Right common carotid artery plus branches (tissue), 1 donor: ENCODE results near the genes BIRC2, DYNC2H1, AASDHPPT, GUCY1A2 and CUL5.

DNA sequence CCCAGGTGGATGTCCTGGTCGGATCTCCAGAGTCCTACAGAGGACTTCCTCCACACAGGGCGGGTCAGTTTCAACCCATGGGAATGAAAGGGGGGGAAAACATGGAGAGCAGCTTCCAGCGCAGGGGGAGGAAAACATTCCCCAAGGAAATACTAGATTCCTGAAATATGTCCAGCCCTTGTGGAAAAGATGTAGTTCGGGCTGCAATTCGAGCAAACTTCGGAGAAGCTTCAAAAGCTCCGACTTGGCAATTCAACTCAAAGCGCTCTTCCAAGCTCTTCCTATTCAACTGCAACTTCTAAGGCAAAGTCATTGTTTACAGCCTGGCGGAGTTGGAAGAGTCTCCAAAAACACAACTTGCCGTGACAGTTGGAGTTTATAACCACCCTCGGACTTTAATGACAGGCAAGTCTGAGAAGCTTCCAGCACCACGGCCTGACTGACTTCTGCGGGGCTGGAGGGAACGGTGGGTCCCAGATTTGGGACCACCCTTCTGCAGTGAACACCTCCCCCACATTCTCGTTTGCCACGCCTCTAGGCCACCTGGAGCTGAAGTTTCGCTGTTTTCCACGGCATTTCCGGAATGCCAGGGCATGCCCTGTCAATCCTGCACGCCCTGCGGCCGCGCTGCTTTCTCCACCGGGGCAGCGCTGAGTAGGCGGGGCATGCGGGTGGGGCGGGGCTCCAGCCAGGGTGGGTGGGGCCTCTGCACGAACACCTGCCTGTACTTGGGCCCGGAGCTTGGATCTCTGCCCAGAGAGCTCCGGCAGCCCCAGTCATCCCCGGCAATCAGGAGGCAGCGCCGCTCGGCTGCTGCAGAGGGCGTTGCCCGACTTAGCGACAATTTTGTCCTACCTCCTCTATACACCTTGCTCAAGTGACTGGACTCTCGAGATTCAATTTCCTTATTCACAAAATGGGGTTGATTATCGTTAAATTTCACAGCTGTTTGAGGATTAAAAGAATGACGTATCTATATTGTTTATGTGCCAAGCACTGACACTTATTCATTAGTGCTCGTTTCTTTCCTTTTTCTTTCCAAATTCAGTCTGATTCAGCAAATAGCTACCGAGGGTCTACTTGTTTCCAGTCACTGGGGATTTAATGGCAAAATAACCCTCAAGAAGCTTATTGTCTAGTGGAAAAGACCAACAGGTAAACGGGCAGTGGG lies 48.8 kb upstream of the BIRC3 start:
- PRO-cap: unidirectional peak, minus-strand start at position 656 of the sequence

DNA sequence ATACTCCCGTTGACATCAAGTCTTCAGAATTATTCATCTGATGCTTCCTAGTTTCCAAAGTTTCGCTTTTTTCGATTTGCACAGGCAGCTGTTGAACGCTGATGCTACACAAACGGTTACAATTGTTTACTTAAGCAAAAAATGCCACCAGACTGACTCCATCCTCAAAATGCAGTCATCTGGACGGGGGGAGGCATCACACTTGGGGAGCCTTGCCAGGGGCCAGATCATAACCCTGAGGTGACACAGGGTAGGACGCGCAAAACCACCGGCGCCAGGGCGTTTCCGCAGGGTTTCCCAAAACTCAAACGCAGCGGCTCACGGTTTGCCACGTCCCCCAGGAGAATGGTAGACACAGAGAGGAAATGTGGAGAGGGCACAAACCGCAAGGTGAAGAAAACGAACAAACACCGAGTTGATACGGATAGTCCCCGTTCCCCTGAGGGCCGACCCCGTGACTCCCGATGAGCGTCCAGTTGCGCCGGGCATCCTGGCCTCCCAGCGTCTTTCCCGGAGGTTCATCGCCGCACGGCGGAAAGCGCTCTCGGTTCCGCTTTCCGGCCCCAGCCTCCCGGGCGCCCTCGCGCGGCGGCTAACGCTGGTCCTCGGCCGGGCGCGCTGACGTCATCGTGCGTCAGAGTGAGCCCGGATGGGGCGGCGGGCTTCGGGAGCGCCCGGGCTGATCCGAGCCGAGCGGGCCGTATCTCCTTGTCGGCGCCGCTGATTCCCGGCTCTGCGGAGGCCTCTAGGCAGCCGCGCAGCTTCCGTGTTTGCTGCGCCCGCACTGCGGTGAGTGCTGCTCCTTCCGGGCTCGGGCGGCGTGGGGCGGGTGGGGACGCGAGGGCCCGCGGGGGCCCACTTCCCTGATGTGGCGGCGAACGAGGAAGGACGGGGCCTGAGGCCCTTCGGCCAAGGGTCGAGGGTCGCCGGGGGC lies at the start of gene BIRC2:
Gene BIRC2, plus strand, starts transcription at position 627 of the 934 bp plus-strand sequence.
- PRO-cap: bidirectional peak, plus-strand start at position 650 of the sequence, minus-strand start at position 530 of the sequence

GRCh38 chr11:102476757-102477206 lies 24.2 kb upstream of the TMEM123 start:
- PRO-cap: no peak

DNA sequence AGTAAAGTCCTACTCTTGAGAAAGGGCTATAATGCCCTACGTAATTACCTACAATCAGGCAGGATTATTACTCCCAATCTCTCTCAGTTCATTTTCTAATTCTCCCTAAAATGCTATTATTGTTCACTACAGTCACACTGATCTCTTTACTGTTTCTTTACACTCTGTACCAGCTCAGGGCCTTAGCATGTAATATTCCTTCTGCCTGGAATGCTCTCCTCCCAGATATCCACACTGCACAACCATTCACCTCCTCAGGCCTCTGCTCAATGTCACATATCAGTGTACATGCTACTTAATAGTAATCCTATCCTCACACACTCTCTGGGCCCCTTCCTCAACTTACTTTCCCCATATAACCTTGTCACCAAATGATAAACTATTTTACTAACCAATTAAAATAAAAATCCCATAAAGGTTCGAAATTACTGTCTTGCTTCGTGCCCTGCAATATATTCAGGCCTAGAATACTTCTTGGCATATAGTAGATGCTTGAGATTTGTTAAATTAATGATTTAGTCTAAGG lies 35.7 kb downstream of the DCUN1D5 start:
- PRO-cap: no peak

GRCh38 chr11:103109076-103109982 lies at the start of gene DYNC2H1:
Gene DYNC2H1, plus strand, starts transcription at chr11:103109426.
- PRO-cap: bidirectional peak, plus-strand start at chr11:103109460, minus-strand start at chr11:103109354; bidirectional peak, plus-strand start at chr11:103109717, minus-strand start at chr11:103109622

GRCh38 chr11:103682362-103682843 lies 354.0 kb upstream of the DDI1 start:
- PRO-cap: unidirectional peak, plus-strand start at chr11:103682587

GRCh38 chr11:103849364-103849771 lies 187.1 kb upstream of the DDI1 start:
- PRO-cap: no peak

DNA sequence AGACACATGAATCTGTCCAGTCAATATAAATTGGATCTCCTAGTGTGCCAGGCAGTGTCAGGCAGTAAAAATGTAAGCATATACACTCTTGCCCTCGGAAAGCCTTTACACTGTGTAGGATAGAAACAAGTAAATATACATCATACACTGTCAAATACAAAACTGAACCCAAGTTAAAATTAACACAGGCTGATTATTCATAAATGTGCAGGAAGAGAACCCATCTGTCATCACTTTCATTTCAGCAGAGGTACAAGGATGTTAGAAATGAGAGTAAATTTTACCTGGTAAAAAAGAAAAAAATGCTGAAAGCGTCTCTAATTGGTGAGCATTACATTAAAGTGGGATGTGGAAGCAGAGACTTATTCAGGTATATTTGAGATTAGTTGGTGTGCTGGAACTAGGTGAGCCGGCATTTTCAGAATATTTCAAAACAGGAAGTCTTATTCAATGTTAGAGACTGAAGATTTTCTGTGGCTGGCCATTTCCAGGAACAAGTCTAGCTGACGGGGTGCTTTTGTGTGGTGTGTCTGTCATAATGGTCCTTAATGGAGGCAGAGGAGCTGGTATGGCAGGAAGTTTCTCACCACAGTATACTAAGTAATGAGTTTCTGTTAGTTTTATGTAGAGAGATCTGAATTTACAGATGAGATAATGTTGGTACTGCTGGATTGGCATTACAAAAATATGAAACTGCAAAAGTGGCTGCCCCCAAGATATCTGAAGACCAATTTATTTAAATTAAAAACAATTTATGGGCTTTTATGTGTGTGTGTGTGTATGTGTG lies 262.7 kb downstream of the CASP4 start:
- PRO-cap: no peak

DNA sequence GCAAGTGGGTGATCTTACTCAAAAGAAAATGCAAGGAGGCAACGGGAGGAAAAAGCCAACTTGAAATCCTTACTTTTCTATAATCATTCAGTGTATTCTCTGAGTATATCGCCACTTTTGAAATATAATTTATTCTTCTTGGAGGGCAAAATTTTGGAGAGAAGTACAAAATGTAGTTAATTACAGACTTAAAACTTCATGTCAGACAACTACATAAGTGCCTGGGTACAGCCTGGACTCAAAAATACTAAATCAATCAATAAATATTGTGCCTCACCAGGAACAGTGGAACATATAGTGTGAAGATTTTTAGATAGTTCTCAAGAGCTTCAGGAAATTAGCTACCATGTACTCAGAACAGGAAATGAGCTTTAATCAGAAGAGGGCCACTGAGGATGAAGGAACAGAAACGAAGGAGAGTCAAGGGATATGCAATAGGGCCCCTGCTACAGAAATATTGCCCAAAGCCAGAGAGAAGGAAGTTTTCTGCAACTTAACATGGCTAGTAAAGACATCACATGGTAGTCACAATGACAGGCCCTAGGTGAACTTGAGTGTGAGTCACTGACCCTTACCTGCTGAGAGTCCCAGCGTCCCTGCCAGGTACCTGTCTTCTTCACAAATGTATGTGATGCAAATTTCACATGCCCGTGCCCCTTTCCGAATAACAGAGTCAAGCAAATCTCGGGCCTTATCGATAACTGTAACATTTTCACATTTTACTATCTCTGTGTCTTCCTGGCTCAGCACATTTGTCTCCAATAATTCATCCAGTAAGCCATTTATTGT lies 25.1 kb upstream of the CARD16 start:
- PRO-cap: no peak

- PRO-cap: no peak
Measured at GRCh38 chr11:105842139-105842443, 179.9 kb downstream of the MSANTD4 start.

DNA sequence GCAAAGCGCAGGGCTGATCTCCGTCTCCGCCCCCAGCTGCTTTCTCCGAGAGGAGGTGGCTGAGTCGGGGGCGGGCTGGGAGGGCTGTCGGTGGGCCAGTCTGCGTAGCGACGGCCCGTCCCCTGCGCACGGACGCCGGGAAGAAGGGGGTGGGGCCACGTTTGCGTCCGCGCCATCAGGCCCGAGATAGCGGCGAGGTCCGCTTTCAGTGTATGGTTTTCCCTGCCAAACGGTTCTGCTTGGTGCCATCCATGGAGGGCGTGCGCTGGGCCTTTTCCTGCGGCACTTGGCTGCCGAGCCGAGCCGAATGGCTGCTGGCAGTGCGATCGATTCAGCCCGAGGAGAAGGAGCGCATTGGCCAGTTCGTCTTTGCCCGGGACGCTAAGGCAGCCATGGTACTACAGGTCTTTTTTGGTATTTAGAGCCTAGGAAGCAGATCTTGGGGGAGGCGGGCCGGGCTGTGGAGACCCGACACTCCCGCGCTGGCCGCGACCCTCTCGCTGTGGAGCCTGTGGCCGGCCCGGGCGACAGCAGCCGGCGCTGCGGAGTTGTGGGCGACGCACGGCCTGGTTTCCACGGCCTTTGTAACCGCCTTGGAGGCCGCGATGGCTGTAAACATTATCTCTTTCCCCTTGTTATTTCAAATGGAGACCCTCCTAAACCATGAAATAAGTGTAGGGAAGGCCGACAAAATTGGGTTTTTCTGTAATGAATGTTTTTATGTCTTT lies at the start of gene AASDHPPT:
Gene AASDHPPT, plus strand, starts transcription at position 164 of the 728 bp plus-strand sequence.
- PRO-cap: bidirectional peak, plus-strand start at position 170 of the sequence, minus-strand start outside the sequence; unidirectional peak, plus-strand start at position 533 of the sequence

DNA sequence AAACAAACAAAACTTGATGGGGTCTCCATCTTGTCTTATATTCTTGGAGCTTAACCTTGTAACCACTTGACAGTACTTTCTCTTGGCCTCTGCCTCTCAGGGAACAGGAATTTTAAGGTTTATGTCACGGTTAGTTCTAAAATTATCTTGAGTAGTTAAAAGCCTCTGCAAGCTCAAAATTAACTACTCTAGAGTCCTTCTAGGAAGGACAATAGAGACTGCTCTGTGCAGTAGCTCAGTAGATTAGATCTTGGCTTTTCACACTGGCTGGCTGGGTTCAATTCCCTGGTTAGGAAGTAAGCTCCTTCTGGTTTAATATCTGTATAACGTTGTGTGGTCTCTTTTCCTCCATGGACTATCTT lies 109.1 kb downstream of the AASDHPPT start:
- PRO-cap: no peak

DNA sequence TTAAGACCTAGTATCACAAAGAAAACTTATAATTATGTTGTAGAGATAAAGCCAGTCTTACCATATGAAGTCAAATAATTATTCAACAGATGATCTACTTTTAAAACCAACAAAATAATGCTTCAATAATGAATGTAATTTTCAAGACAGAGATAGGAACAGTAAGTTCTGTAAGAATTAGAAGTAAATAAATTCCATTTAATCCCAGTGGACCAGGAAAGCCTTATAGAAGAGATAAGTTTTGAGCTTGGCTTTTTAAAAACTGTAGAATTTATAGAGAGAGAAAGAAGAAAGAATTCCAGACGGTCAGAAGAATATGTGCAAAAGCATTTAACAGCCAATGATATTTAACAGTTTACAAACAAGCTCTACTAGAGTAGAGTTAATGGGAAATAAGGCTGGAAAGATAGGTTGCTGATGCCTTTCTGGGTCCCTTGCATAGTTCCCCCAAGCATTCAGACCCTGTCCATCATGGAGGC lies 456.5 kb downstream of the AASDHPPT start:
- PRO-cap: no peak

DNA sequence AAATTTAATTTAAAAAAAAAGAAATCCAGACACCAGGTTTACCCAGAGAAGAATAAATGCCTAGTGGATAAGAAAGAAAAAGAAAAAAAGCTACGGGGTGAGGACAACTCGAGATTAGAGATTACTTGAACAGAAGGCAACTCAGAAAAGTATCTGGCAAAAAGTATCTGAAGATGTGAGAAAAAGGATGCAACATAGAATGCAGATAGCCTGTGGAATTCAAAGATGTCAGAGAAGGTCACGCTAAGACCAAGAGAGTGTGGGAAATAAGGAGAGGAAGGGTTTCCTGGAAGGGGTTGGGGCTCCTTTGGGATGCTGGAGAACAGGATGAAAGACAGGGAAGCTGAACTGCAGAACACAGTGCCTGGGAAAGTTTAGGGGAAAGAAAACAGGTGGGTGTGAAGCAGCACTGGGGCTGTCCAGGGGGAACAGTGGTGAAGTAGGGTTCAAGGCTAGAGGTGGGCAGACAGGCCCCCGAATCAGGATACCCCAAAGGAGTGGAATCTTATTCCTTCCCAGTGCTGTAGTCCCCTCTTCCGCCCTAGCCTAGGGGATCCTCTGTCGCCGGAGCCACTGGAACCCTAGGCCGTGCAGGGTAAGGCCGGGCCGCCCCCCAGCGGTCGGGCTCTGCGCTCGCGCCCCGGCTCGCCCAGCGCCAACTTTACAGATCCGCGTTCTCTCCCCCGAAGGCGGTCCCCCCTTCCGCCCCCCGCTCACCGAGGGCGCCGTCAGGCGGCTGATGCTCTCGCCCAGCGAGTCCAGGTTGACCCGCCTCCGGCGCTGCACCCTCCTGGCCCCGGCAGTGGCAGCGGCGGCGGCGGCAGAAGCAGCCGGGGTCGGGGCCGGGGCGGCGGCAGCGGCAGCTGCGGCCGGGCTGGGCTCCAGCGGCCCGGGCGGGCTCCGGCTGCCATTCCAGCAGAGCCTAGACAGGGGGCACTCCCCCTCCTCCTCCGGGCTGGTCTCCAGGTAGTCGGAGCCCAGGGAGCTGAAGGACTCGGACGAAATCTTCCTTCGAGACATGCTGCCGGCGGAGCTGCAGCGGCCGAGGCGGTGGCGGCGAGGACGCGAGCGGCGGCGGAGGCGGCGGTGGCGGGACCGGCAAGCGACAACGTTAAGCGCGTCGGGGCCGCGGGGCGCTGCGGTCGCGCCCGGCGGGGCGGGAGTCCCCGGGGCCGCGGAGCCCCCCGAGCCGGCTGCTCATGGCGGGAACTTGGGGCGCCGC lies 829 bp downstream of the GUCY1A2 start:
- PRO-cap: no peak

- PRO-cap: bidirectional peak, plus-strand start at chr11:107018649, minus-strand start at chr11:107018533
Measured at GRCh38 chr11:107018258-107018969, at the start of gene GUCY1A2. Gene GUCY1A2, minus strand, starts transcription at chr11:107018476.

- PRO-cap: no peak
Measured at GRCh38 chr11:107387964-107388311, 69.7 kb downstream of the CWF19L2 start.

DNA sequence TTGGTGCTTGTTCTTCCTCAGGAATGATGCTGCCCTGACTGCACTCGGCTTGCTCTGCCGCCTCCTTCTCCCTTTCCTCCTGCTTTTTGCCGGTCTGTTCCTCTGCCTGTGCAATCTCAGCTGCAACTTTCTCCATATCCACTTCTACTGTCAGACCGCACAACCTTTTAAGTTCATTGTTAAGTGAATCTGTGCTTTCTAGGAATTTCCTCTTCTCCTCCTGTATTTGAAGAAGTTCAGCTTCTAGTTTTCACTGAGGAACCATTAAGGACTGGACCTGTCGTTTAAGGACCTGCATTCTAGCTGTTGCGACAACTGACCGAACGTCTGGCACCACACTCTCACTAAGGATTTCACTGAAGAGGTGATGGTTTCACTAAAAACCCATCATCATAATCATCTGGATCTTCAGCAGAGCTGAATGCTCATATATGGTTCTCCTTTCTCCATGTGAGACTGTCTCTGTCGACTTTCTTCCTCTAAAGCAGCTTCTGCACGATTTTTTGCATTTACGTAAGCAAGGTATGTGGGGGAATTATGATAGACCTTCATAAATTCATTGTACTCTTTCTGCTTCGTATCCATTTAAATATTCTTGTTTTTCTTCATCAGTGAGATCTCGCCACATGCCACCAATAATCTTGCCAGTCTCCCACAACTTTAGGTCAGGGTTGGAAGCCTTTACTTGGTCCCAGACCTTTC lies 53.8 kb downstream of the CWF19L2 start:
- PRO-cap: no peak

- PRO-cap: no peak
Measured at GRCh38 chr11:107713222-107713494, 1.3 kb upstream of the SLN start.

- PRO-cap: no peak
Measured at GRCh38 chr11:107928781-107929190, 538 bp downstream of the RAB39A start.

DNA sequence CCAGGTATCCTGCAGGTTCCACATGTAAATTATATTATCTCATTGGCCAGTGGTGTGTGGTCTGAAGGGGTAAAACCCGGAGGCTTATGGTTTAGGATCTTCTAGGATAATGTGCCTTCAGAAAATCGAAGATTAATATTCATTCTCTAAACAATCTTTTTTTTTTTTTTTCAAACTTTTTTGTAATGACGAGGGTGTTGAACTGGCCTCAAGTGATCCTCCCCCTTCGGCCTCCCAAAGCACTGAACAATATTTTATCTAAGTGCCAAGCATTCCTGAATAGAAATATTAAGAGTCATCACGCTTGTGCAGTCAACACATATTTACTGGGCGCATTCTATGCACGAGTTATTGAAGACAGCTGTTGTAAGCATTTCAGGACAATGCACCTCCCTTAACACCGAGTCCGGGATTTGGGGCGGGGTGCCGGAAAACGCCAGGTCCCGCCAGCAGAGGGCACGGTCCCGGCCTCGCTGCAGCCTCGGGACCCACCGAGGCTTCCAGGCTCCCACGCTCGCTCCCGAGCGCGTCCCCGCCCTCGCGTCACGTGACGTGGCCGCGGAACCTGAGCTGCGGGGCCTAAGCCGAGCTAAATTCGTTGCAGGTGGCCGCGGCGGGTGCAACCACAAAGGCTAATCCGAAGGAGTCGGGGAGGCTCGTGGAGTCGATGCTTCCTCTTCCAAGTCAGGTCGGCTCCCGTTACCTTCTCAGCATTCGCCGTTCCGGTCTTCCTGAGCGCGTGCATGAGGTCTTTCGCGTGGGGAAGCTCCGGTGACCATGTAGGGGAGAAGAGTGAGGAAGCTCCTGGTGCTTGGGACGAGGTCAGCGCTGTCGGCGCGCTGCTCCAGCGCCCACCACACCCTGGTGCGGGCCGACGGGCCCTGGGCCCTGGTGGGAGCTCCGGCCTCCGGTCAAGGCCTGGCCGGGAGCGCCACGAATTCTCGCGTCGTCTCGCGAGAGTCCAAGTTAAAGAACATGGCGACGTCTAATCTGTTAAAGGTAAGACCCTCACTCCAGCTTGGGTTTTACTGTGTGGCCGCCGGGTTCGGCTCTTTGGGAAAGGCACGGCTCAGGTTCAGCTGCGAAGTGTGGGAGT lies at the start of gene CUL5:
Gene CUL5, plus strand, starts transcription at position 525 of the 1,096 bp plus-strand sequence.
- PRO-cap: unidirectional peak, plus-strand start at position 459 of the sequence; bidirectional peak, plus-strand start at position 546 of the sequence, minus-strand start at position 499 of the sequence; bidirectional peak, plus-strand start at position 964 of the sequence, minus-strand start at position 920 of the sequence